Adrenal gland (tissue), 7 donors: ENCODE measurements around a stretch of chr2.

GRCh38 chr2:62564234-62564861, 58.4 kb upstream of the TMEM17 start:
- PRO-cap, 3 experiments: no peak in any of the 3 experiments
- RAMPAGE, long total RNA, 4 experiments: no peak in any of the 4 experiments
- RRBS: no CpG with 5 or more reads among the region's 7 CpGs

DNA sequence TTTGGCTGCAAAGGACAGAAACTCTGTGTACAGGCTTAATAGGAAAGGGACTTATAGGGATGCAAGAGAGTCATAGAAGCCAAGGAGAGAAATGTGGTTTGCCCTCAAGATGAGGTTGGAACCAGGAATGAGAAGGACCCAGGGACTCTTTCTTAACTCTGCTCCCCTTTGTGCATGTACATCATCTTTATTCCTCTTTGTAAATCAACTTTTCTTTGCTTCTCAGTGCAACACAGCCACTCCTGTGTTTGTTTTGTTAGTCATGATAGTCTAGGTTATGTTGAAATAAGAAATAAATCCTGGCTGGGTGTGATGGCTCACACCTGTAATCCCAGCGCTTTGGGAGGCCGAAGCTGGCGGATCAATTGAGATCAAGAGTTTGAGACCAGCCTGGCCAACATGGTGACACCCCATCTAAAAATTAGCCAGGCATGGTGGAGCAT, 72.8 kb upstream of the TMEM17 start:
- PRO-cap, 3 experiments: no peak in any of the 3 experiments
- RAMPAGE, long total RNA, 4 experiments: no peak in any of the 4 experiments
- RRBS: no CpG with 5 or more reads among the region's 3 CpGs

DNA sequence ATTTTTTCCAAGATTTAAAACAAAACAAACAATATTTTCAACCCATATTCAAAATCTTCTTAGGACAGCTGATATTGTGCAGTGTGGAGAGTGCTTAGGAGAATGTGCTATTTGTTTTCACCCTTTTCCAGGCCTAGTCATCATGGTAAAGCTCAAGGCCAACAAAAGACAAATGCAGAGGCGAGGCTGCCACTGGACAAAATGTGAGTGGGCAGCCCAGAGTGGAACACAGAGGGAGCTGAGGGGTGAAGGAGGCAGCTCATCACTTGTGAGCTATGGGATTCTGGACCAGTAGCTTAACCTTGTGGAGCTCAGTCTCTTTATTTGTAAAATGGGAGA, 84.0 kb upstream of the TMEM17 start:
- PRO-cap, 3 experiments: no peak in any of the 3 experiments
- RAMPAGE, long total RNA, 4 experiments: no peak in any of the 4 experiments
- RRBS: no CpG with 5 or more reads among the region's 1 CpG

DNA sequence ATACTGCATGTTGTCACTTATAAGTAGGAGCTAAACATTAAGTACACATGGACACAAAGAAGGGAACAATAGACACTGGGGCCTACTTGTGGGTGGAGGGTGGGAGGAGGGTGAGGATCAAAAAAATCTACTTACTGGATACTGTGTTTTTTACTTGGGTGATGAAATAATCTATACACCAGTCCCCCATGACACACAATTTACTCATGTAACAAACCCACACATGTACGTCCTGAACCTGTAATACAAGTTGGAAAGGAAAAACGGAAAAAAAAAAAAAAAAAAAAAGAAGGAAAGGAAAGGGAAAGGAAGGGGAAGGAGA, 169.5 kb upstream of the OTX1 start:
- PRO-cap, 3 experiments: no peak in any of the 3 experiments
- RAMPAGE, long total RNA, 4 experiments: no peak in any of the 4 experiments
- RRBS: no CpG with 5 or more reads among the region's 2 CpGs

- PRO-cap, 3 experiments: no peak in any of the 3 experiments
- RAMPAGE, long total RNA, 4 experiments: no peak in any of the 4 experiments
- RRBS: no CpG with 5 or more reads among the region's 3 CpGs
These were observed 24.9 kb upstream of the OTX1 start for GRCh38 chr2:63025603-63026238.

DNA sequence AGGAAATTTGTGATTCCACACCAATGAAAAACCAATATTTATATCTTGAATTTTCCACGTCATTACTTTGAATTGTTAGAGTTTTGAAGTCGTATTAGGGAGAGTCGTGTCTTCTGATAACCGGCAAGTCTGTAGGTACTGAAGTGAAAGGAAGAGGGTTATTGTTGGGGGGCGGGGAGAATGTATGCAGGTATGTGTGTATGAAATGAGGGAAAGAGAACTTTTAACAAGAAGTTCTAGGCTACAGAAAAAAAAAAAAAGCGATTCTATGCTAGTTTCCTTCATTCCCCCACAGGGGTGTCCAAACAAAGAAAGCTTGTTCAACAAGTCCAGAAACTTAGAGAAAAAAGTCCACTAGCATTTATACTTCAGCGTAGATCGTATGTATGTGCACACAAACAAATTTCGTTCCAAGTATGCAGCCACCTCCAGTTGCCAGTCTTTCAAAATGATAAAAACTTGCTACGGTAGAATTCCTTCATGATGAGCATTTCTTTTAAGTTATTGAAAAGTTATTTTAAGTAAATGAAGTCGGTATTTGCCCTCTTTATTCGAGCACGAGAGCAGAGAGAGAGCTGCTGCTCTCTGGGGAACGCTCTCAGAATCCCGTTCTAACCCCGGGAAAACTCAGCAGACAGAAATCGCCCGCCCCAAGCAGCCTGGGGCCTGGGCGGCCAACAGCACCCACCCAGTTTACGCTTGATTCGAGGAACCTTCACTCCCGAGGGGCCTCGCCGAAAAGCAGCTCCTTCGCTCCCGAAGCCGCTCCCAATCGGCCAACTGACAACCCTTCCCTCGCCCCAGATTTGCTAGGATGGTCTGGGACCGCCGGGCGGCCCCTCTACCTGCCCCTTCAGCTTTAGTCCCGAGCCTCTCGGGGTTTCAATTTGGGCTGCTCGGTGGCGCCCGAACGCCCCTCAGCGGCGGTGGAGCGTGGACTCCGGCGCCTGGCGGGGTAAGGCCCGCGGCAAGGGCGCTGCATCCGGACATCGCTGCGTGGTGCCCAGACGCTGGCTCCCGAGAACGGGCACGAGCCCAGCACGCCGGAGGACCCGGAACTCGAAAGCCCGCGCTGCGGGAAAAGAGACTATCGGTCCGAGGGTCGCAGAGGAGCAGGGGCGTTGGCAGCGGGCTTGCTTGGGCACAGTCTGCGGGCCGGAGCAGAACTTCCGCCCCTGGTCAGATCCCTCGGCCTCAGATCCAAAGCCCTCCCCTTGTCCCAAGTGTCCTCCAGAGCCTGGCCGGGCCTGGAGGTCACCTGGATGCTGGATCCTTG, 3.4 kb upstream of the OTX1 start:
- PRO-cap, 3 experiments: no peak in any of the 3 experiments
- RAMPAGE, long total RNA, 4 experiments: no peak in any of the 4 experiments
- RRBS: 54% methylated on average over 31 of the region's 71 CpGs

GRCh38 chr2:63059292-63060466, 9.0 kb downstream of the OTX1 start:
- PRO-cap, 3 experiments: no peak in any of the 3 experiments
- RAMPAGE, long total RNA, 4 experiments: no peak in any of the 4 experiments
- RRBS: 17% methylated on average over 20 of the region's 76 CpGs

DNA sequence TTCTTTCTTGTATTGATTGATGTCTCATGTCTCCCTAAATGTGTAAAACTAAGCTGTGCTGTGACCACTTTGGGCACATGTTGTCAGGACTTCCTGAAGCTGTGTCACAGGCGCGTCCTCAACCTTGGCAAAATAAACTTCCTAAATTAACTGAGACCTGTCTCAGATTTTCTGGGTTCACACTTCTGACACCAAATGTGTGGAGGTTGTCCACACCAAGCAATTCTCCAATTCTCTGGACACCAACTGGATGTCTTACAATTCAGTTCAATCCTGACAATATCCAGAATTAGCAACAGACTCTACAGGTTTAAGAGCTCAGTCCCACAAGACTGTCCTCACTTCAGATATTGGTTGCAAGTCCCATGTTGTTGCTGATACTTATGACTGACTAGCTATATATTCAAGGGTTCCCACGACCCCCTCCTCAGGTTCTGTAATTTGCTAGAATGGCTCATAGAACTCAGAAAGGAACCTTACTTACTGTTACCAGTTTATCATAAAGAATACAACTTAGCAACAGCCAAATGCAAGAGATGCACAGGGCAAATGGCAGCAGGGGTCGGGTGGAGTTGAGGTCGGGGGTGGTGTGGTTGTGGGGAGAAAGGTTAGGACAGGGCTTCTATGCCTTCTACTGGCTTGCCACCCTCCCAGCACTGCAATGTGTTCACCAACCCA, 21.7 kb downstream of the WDPCP start:
- PRO-cap, 3 experiments: no peak in any of the 3 experiments
- RAMPAGE, long total RNA, 4 experiments: no peak in any of the 4 experiments
- RRBS: no CpG with 5 or more reads among the region's 5 CpGs

DNA sequence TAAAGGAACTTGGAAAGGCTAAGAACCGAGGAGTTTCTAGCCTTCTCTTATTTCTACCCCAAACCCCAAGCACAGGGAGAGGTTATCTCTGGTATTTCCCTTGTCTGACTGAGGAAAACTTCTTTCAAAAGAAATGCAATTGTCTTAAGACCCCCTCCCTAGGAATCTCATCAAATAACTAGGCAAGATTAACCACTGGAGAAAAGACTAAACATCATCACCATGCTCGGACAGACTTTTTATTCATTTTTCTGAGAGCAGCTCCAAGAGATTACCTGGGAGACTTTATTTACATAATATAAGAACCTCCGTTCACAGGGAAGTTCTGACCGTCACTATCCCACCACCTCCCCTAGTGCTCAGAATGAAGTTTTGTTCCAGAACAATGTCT, 25.0 kb downstream of the MDH1 start:
- PRO-cap, 3 experiments: no peak in any of the 3 experiments
- RAMPAGE, long total RNA, 4 experiments: no peak in any of the 4 experiments
- RRBS: no CpG with 5 or more reads among the region's 4 CpGs

DNA sequence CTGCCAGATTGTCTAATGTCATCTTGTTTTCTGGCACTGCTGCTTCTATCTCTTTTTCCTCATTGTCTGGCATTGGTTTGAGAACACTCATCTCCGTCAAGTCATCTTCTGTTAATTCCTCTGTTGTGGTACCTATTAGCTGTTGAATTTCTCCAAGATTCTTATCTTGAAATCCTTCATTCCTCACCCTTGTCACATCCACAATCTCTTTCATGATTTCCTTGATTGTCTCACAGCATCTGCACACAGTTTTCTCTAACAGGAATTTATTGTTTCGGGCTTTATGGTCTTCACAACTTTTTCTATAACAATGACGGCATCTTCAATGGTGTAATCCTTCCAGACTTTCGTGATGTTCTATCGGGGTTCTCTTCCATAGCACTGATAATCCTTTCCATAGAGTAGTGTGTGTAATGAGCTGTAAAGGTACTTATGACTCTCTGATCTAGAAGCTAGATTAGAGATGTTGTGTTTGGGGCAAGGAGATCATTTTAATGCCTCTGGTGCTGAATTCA, 69.2 kb downstream of the VPS54 start:
- PRO-cap, 3 experiments: no peak in any of the 3 experiments
- RAMPAGE, long total RNA, 4 experiments: no peak in any of the 4 experiments
- RRBS: no CpG with 5 or more reads among the region's 5 CpGs

DNA sequence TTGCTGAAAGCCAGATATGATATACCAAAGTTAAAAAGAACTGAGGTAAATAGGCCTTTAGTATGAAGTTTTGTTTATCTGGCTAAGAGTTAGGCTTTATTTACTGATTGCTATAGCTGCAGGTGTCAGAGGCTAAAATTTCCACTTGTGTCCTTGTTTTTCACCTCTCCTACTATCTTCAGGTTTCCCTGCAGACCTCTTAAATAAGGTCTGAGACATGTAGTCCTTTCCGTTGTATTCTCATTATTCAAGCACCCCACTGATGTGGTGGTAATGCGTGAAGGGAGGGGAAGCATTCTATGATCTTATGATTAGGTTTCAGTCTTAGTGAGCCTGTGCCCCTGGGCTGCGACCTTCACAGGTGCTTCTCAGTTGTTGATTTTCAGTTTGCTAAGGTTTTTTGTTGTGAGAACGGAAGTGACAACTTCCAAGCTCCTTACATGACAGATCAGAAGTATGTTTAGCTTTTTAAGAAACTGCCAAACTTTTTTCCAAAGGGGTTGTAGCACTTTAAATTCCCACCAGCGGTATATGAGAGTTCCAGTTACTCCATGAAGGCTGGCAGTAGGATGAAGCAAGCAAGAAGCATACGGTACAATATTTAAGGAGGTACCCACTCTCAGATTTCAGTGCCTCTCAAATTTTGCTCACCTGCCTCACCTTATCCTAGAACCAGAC, 41.3 kb downstream of the VPS54 start:
- PRO-cap, 3 experiments: no peak in any of the 3 experiments
- RAMPAGE, long total RNA, 4 experiments: no peak in any of the 4 experiments
- RRBS: no CpG with 5 or more reads among the region's 6 CpGs

GRCh38 chr2:63994192-63994817, 24.9 kb downstream of the VPS54 start:
- PRO-cap, 3 experiments: no peak in any of the 3 experiments
- RAMPAGE, long total RNA, 4 experiments: no peak in any of the 4 experiments
- RRBS: no CpG with 5 or more reads among the region's 9 CpGs

- PRO-cap, 3 experiments: no peak in any of the 3 experiments
- RAMPAGE, long total RNA, 4 experiments: no peak in any of the 4 experiments
- RRBS: no CpG with 5 or more reads among the region's 3 CpGs
These were observed 45.9 kb downstream of the PELI1 start for GRCh38 chr2:64098310-64098774.

GRCh38 chr2:64191918-64192380, 47.7 kb upstream of the PELI1 start:
- PRO-cap, 3 experiments: no peak in any of the 3 experiments
- RAMPAGE, long total RNA, 4 experiments: no peak in any of the 4 experiments
- RRBS: no CpG with 5 or more reads among the region's 7 CpGs

- PRO-cap, 3 experiments: no peak in any of the 3 experiments
- RAMPAGE, long total RNA, 4 experiments: no peak in any of the 4 experiments
- RRBS: no CpG with 5 or more reads among the region's 4 CpGs
These were observed 84.4 kb upstream of the PELI1 start for GRCh38 chr2:64228714-64229023.

GRCh38 chr2:64275347-64275787, 131.1 kb upstream of the PELI1 start:
- PRO-cap, 3 experiments: no peak in any of the 3 experiments
- RAMPAGE, long total RNA, 4 experiments: no peak in any of the 4 experiments

GRCh38 chr2:64362577-64362991, 91.4 kb upstream of the LGALSL start:
- PRO-cap, 3 experiments: no peak in any of the 3 experiments
- RAMPAGE, long total RNA, 4 experiments: no peak in any of the 4 experiments
- RRBS: no CpG with 5 or more reads among the region's 3 CpGs

GRCh38 chr2:64456167-64456735, 2.3 kb downstream of the LGALSL start:
- PRO-cap, 3 experiments: peak in 1 of 3 experiments; most common minus-strand start chr2:64456498 (in 1)
- RAMPAGE, long total RNA, 4 experiments: no peak in any of the 4 experiments
- RRBS: no CpG with 5 or more reads among the region's 6 CpGs

- PRO-cap, 3 experiments: peak in 1 of 3 experiments; most common minus-strand start chr2:64462334 (in 1)
- RAMPAGE, long total RNA, 4 experiments: no peak in any of the 4 experiments
- RRBS: no CpG with 5 or more reads among the region's 2 CpGs
These were observed 8.1 kb downstream of the LGALSL start for GRCh38 chr2:64462048-64462425.

- PRO-cap, 3 experiments: no peak in any of the 3 experiments
- RAMPAGE, long total RNA, 4 experiments: no peak in any of the 4 experiments
- RRBS: no CpG with 5 or more reads among the region's 3 CpGs
These were observed 20.2 kb downstream of the LGALSL start for GRCh38 chr2:64474187-64474476.